Endometrial microvascular endothelial cells (primary cell): ENCODE measurements around a stretch of chr4.

GRCh38 chr4:183430562-183431099 is 13.8 kb upstream of the CDKN2AIP start:
- RAMPAGE, long total RNA = no peak

GRCh38 chr4:183443595-183444244 is 716 bp upstream of the CDKN2AIP start:
- RAMPAGE, long total RNA = no peak

GRCh38 chr4:183552186-183552814 is 47.4 kb downstream of the ING2 start:
- RAMPAGE, long total RNA = no peak

DNA sequence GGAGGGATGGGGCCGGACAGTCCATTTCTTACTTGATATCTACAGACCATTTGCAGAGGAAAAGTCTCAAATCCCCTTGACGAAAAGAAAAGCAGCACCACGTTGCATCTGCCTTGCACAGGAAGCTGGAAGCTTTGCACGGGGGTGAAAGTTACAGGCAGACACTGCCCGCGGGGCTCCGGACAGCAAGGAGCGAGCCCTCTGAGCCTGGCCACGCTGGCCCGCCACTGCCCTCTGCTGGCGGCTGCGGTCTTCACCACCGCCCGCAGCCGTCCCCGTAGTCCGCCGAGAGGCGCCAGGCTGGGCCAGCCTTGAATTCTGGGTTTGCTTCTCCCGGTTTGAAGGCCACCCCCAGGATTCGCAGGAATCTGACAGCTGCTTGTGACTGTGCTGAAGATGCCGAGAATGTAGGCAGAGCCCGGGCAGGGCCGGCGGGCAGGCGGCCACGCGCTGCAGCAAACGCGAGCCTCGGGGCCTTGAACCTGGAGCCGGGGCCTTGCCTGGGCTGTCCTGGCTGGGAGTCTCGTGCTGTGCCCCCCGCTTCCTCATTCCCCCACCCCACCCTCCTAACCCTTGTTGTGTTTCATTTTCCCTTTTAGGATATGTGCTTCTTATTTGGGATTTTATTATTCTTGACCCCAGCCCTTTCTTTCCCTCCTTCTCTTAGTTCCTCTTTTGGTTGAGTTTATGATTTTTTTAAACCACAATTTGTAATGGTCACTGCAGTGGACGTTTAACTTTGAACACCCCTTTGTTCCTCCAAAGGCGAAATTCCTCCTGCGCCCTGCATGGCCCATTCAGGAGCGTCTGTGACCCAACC is 49.1 kb downstream of the ENPP6 start:
- RAMPAGE, long total RNA = no peak

DNA sequence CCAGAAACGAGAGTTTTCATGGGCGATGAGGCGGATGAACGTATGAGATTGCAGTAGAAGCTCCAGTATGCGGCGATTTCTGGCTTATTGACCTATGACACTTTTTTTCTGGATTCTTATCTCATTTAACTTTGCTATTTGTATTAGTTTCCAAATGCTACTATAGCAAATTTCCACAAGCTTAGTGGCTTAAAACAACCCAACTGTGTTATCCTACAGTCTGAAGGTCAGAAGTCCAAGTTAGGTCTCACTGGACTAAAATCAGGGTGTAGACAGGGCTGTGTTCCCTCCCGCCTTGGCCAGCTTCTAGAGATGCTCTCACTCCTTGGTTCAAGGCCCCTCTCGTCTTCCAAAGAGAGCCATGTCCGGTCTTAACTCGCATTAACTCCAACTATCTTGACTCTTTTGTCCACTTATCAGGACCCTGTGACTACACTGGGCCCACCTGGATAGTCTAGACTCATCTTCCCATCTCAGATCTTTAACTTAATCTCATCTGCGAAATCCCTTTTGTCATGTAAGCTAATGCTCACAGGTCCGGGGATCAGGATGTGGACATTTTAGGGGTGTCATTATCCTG is 122.5 kb downstream of the IRF2 start:
- RAMPAGE, long total RNA = no peak

DNA sequence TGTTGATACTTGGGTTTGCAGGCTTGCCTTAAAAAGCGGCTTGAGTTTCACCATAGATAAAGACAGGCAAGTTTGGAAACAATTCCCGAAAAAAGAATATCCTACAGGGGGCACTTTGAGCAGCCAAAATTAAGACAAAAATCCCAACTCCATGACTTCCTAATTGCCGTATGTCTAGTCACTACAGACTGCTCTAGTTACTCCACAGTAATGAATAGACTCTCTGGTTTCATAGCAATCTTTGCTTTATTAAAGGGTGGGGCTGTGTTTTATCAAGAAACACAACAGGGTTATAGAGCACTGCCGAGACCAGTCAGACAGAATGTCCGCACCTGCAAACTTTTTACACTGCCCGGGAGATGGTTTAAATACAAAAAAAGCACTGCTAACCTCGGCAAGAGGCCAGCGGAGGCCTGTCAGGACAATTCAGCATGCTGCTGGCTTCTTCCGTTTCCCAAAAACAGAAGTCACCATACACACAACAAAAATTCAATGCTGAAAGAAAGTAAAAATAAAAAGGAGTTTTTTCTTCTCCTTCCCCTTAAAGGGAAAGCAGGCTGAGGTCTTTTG is 67.5 kb downstream of the IRF2 start:
- RAMPAGE, long total RNA = no peak

DNA sequence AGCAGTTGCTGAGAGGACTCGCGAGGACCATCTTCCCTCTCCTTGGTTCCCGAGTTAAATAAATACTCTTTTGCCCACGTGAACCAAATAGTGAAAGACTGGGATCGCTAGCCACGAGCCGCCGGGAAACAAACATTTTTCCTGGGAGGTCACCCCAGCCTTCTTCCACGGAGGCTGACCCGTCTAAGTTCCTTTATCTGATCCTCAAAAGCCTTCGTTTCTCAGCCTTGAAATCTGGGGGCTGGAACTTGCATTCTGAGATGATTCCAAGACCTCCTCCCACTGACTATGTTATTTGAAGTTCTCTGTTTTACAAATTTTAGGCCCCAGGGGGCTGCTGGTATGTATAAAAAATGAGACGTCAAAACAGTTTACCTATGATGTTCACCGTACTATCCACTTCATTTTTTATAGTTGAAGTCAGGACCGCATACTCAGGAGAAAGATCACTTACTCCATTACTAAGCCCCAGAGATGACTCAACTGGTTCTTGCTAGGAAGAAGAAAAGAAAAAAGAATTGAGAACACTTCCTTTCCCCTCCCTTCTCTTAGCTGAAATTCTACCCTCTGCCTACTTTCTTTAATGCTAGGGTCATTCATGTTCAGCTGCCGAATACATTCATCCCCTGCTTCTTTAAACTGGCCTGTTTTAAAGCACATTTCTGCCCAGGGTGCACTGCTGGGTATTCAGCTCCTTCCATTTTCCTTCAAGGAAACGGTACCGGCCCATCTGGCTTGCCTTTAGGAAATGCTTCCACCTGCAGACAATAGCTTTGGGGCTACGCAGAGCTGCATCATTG is 66.4 kb downstream of the IRF2 start:
- RAMPAGE, long total RNA = no peak

DNA sequence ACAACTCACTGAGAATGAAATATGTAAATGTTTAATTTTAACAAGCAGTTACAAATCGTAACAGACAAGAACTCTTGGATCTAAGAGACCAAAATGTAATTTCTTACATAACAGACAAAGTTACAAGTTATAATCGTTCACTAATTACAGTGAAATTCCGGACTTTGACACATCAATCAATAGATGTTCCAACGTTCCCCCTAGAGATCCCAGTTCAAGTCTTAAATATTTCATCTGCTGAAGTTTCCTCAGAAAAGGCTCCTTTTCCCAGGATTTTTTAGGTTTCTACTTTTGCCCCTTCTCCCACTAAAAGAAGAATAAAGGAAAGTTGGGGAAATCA is 2.5 kb downstream of the IRF2 start:
- RAMPAGE, long total RNA = no peak

DNA sequence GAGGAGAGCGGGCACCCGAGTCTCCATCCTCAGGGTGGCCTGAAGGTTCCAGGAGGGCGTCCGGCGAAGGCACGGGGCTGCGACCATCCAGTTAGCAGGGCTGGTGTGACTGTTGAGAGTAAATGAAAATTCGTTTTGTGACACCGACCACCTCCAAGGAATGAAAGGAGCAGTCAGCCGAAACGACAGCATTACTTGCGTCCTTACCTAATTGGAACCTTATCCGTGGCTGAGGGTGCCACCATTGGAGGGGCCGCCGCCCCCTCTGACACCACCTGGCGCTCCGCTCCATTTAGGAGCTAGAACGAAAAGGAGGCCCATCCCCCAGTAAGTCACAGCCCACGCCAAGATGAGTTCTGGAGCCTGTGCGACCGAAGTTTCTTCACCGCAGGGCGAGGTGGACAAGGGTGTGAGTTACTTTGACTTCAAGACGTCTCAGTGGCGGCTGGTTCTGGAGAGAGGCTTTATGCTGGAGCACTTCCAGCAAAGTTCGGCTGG is 645 bp upstream of the IRF2 start:
- RAMPAGE, long total RNA = no peak

DNA sequence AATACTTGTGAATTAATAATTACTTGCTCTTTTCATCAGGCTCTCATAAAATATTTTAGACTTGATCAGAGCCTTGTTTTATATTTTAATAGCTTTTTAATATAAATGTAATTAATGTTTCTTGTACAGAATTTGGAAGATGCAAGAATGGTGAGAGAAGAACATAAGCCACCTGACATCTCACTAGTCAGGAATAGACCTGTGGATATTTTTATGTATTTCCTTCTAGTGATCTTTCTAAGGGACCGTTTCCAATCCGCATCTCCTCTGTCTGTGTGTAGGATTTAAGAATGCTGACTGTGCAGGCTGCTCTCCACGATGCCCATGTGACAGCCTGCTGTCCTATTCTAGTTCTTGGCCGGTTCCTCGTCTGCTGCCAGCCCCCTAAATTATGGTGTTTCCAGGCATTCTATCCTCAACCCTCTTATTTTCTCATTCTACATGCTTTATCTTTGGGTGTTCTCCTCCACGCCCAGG is 3.2 kb upstream of the IRF2 start:
- RAMPAGE, long total RNA = no peak

DNA sequence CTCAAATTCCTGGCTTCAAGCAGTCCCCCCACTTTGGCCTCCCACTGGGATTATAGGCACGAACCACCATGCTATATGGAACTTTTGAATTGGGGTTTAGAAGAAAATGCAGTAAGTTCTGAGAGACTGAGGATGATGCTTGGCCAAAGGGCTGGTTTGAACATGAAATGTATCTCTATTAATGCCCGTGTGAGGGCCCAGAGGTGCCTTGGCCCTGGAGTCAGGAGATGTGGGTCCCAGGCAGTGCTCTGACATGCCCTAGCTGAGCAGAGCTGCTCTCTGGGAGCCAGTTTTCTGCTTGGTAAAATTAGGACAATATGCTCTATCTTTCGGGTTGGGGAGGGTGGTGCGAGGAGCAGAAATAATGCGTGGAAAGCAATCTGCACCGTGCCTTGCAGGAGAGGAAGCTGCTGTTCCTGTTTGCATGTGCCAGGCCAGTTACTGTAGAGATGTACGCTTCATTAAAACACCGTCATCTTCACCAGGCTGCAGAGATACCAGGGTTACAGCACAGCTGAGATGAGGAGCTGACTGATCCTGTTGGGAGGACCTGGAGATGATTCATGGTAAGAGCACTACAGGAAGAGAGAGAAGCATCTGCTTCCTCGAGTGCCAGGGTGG is 29.4 kb upstream of the IRF2 start:
- RAMPAGE, long total RNA = no peak

DNA sequence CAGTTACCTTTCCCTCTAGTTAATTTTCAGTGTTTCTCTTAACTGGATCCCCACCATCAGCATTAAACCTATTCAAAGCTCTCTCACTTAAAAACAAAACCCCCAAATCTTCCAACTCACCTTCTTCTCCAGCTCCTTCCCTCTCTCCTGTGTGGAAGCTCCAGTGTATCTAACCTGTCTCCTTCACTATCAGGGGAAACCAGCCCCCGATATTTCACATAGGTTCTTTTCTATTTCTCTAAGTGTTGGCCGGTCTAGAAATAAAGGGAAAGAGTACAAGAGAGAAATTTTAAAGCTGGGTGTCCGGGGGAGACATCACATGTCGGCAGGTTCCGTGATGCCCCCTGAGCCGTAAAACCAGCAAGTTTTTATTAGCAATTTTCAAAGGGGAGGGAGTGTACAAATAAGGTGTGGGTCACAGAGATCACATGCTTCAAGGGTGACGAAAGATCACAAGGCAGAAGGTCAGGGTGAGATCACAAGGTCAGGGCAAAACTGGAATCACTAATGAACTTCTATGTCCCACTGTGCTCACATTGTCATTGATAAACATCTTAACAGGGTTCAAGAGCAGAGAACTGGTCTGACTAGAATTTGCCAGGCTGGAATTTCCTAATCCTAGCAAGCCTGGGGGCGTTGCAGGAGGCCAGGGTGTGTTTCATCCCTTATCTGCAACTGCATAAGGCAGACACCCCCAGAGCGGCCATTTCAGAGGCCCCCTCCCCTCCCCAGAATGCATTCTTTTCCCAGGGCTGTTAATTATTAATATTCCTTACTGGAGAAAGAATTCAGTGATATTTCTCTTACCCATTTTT is 23.6 kb downstream of the CASP3 start:
- RAMPAGE, long total RNA = no peak

DNA sequence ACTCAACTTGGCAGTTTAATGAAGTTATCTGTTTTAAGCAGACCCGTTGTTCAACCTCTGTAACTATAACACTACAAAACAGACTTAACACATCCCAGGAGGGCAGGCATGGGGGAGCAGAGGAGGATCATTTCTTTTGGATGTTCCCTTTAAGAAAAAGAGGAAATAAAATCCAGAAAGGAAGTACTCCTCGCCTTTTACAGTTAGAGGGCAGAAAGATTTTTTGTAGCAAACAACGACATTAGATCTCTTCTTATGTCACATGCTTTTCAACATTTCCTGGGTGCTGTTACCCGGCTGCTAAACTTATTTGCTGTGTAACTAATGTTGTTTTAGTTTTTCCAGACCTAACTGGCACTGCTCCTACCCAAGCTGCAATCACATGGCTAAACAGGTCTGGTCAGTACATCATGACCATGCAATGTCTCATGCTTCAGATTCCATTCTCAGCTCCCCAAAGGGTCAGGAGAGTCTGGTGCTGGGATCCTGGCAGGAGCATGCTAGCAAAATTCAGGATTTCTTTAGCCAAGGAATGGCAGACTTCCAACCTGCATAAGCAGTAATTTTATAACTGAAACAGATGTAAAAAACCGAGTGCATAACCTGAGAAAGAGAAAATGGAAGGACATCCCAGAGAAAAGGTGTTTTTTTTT is 12.5 kb upstream of the CENPU start:
- RAMPAGE, long total RNA = no peak

DNA sequence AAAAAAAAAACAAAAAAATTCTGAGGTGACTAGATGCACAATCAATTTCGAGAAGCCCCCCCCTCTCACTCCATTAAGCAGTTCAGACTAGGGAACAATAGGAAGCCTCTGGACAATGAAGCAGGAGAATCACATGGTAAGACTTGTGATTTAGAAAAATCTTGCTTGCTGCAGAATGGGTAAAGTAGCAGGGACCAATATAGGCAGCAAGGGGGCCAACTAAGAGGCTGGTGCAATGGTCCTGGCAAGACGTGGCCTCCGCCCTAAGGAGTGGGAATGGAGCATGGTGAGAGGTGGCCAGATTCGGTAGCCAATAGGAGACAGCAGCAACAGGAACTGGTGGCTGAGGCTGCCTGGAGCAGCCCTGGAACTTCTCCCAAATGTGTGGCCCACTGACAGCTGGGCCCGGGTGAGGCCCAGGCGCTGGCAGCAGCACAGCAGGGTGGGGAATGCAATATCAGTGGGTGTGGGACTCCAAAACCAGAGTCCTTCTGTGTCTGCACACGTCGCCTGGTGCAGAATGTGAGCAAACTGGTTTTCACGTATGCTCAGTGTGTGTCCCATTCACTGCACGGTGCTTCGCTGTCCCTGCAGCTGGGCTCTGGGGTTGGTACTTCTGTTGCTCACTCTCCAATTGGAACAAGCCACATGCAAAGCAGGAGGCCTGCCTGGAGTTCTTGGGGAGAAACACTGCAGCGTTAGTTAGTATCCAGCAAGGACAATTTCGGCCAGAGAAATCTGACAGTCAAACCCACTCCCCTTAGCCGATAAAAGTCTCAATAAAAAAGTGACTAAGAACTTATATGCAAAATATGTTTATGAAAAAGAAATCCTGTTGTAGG is 14.3 kb upstream of the CENPU start:
- RAMPAGE, long total RNA = no peak

DNA sequence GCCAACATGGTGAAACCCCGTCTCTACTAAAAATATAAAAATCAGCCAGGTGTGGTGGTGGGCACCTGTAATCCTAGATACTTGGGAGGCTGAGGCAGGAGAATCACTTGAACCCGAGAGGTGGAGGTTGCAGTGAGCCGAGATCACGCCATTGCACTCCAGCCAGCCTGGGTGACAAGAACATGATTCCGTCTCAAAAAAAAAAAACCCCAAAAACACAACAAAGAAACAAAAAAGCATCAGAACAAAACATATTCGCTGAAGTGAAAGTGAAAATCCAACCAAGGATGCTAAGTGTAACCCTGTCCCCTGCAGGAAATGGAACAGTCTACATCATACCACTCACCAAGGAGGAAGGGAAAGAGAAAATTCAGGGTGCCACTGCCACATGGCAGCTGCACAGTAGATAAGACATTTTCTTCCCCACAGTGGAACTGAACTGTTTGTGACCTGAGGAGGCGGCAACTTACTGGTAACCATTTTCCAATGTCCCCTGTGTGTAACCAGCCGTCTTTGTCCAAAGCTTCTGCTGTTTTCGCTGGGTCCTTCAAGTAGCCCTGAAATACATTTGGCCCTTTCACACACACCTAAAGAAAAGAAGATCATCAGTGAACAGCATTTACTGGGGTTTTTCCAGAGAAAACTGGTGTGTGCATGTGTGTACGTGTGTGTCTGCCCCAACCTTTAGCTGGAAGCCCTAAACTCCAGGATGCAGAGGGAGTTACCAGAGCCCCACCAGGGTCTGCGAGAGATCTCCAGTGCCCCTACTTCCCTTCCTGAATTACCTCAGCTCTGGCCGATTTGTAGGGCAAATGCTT is 28.2 kb upstream of the CENPU start:
- RAMPAGE, long total RNA = no peak

DNA sequence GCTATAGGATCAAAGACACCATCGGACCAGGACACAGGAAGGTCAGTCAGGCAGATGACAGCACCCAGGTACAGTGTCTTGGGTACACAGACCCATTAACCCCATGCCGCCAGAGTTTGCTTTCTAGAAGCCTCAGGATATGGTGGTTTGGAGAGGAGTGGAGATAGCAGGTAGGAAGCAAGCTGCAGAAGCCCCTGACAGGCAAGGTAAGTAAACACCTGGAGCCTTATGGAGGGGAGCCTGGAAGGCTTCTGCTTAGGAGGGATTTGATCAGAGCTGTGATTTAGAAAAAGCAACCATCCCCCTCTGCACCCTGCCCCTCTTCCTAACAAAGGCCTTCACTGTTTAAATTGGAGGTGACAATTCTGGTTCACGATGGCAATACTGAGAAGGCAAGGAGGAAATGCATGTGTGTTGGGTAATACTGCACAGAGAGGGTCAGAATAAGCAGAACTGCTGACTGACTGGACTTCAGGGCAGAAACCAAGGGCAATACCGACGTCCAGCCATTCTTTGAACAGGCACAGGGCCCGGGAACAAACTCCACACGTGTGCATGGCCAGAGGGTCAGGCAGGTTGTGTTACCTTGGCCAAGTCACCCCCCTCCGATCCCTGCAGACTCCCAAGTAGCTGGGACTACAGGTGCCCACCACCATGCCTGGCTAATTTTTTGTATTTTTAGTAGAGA is 6.1 kb downstream of the ACSL1 start:
- RAMPAGE, long total RNA = no peak

DNA sequence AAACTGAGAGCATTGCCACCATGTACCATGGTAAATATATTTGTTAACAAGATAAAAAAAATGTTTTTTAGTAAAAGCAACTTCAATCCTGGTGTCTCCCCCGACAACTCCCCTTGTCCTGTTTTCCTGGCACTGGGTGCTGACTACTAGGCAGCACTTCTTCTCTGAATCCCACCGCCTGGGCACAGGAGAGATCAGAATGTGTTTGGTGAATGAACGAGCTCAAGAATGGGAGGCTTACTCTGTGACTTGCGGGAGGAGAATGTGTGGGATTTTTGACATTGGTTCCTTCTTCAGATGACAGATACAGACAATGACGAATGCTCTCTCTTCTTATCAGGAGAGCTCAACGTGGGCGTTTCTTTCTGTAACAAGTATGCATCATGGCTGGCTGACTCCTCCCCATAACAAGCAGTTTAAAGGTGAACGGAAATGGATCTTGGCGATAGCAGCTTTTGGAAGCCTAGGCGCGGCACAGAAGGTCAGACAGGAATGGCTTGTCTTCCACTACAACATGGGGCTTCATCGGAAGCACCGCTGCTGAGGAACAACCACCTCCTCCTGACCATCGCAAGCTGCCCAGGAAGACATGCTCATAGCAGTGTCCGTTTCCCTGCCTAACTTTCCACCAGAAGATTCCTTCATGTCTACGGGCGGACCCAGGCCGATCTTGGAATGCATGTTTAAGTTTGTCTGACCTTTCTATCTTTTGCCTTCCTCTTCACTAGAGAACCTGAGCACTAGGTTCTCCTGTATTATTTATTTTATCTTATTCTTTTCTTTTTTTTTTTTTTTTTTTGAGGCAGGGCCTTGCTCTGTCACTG is 18.2 kb upstream of the ACSL1 start:
- RAMPAGE, long total RNA = no peak

- RAMPAGE, long total RNA = no peak
Measured at GRCh38 chr4:184859934-184860693, 34.3 kb upstream of the ACSL1 start.

DNA sequence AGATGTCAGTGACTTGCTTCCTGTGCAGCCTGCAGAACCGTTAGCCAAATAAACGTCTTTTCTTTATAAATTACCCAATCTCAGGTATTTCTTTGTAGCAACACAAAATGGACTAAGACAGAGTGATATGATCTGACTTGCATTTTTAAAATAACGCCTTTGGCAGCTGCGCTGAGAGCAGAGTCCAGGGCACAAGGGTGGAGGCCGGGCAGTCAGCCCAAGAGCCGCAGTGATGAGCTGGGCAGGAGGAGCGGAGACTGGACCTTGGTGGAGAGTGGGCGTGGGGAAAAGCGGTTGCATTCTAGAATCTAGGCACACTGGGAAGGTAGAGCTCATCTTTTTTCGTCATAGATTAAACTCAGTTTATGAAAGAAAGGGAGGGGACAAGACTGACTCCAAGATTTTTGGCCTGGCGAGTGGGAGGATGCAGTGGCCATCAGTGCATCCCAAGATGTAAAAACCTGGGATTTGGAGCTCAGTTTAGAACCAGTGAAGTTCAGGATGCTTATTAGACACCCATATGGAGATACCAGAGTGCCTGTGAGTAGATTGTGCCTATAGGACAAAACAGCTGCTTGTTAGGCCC is 56.6 kb upstream of the ACSL1 start:
- RAMPAGE, long total RNA = no peak

GRCh38 chr4:184891647-184892378 is 66.0 kb upstream of the ACSL1 start:
- RAMPAGE, long total RNA = no peak